Right common carotid artery plus branches (tissue), 1 donor: ENCODE measurements around the gene C1orf35.

DNA sequence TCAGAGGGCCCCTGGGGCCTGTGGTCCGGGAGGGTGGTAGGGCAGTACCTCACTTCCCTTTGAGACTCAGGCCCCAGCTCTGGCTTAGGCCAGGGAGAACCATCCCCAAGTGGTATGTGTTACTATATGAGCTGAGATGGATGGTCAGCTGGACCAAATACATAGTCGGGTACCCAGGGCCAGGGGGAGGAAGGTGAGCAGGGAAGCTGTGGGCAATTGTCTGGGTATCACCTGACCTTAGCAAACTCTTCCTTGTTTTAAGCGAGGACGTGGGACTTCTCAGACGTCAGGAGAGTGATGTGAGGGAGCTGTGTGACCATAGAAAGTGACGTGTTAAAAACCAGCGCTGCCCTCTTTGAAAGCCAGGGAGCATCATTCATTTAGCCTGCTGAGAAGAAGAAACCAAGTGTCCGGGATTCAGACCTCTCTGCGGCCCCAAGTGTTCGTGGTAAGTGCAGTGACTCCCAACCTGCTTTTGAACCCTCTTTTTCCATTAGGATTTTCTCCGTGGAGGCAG lies 4.7 kb downstream of the PSEN2 start:
- PRO-cap: no peak

GRCh38 chr1:226892076-226892529 lies 21.7 kb downstream of the PSEN2 start:
- PRO-cap: no peak

DNA sequence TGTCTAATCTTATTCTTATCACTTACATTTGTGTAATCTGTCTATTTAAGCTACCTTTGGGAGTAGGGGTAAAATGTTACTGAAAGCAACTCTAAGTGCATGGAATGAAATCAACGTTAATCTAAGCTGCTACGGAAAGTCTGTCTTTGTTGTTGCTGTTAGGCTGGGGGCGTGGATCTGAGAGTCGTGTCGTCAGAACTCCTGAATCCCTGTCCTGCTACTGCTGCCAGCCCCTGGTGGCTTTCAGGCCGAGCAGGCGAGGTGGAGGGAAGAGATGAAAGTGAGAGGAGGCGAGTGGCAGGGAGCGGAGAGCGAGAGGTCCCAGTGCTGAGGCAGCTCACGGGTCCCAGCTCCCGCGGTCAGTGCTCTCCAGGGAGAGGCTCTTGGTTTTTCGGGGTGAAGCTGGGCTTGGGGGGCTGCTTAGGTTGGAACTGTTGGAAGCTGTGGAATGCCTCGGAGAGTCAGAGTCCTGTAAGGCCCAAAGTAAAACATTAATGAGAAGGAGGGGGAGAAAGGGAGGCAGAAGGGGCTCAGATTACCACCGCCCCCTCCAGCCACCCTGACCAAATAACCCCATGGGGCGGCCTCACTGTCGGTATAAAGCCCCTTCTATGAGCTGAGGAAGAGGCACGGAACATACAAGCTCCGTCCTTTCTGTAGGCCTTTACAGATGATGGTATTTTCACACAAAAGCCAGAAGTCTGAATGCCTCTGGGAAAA lies 54.0 kb downstream of the COQ8A start:
- PRO-cap: no peak

GRCh38 chr1:227301820-227302702 lies 16.2 kb downstream of the CDC42BPA start:
- PRO-cap: no peak

DNA sequence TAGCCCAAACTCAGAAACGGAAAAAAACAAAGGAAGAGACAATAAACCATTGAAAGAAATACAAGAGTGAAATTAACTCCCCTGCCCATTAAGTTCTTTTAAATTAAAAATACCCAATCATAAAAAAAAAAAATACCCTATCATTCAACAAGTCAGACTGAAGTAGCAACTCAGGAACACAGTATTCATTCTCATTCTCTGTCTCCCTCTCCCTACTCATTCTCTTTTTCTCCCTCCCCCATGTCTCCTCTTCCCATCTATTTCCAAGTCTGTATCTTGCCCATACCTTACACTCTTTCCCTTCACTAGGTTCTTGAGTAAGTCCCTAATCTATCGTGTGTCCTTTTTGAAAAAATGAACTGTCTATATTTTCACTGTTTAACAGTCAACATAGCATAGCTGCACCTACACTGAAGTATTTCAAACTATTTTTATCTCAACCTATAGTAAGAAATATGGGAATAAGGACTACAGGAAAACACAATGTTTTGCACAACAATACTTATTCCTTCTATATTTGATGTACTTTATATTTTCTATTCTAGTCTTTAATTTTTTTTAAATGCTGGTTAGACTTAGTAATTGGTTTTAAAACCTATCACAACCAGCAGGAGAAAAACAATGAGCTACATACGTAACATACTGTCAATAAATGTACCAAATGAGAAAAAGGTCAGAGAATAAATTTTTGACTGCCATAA lies 6.5 kb downstream of the CDC42BPA start:
- PRO-cap: no peak

DNA sequence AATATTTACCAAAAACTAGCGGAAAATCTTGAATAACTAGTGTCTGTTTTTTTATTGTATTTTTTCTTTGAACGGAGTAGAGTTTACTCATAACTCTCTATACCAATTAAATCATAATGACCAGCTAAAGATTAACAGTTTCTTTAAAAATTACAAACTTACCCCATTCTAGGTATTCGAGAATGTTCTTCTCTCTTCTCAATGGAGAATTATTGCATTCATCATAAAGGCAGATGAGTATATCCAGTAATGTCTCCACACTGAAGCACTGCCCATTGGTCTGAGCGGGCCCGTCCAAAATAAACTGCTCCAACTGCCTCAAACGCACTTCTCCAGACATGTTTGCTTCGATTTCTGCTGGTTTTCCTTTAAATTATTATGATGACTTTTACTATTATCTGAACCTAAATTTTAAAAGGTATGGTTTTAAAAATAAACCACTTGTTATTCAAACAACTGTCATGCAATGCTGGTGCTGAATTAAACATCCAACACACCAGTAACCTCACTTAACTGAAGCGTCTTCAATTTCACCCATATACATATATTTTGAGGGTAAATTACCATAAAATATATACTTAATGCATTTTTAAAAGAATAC lies 1.3 kb downstream of the CDC42BPA start:
- PRO-cap: no peak

DNA sequence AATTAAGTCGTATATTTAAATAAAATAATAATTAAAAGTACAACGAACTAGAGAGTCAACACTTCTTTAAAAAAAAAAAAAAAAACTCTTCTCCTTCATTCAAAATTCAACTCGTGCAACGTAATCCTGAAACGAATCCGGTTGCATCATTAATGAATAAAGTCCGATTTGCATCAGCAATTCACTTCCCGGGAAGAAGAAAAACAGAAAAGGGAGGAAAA lies 938 bp downstream of the CDC42BPA start:
- PRO-cap: no peak

- PRO-cap: no peak
These were observed 39.0 kb upstream of the CDC42BPA start for GRCh38 chr1:227357020-227357997.

- PRO-cap: unidirectional peak, plus-strand start at chr1:227559126
These were observed 4.4 kb upstream of the ZNF678 start for GRCh38 chr1:227558844-227559408.

- PRO-cap: no peak
These were observed 37.7 kb downstream of the WNT9A start for GRCh38 chr1:227910030-227910373.

DNA sequence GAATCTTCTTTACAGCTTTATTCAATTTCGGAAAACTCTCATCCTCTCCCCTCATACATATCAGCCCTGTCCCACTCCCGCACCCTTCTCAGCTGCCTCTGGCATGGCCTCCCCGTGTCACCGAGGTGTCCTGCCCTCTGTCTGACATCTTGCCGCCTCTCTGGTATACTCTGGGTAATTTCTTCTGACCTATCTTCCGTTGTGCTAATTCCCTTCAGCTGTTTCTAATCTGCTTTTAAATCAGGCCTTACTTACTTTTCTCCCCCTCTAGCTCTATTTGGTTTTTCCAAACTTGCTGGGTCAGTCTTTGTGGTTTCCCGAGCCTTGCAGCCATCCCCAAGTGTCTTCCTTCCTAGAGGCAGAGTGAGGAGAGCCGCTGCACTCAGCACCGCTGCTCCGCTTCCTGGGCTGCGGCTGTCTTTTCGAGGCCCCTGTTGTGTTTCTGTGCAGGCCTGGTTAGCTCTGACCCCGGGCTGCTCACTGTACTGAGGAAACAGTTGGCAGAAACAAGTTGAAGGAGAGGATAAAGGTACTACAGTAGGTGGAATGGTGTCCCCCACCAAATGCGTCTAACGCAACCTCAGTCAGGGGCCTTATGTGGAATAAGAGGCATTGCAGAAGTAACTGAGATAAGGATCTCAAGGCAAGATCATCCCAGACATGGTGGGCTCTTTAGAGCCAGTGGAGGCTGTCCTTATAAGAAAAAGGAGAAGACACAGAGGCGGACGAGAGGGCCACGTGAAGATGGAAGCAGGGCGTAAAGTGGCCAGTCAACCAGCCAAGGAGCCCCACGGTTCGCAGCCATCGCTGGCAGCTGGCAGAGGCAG lies 10.7 kb downstream of the WNT9A start:
- PRO-cap: no peak

DNA sequence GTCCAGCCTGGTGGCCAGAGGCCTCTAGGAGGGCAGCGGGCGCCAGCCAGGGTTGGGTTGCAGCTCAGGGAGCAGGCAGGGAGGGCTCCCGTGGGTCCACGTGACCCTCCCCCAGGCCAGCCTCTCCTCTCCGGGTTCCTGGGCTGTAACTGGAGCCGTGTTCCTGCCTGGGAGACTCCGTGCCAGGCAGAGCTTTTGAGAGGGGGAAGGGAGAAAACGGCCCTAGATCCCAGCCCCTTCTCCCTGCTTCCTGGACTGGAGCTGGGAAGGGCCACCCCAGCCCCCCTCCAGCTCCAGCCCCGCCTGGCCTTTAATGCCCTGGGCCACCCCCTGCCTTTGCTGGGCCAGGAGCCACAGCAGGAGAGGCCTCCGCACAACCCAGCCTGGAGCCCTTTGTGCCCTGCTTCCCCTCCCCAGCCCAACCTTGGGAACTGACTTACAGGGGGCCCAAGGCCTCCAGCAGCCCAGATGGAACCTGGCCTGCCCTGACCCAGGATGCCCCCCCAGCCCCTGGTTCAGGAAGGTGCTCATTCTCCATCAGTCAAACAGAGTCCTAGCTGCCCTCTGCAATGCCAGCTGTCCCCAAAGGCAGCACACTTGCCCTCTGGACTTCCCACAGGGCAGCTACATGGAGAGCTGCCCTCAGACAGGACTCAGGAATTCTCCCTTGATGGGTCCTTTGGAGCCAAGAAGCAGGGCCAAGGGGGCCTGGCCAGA lies 2.2 kb downstream of the WNT9A start:
- PRO-cap: bidirectional peak, plus-strand start at position 154 of the sequence, minus-strand start at position 54 of the sequence

DNA sequence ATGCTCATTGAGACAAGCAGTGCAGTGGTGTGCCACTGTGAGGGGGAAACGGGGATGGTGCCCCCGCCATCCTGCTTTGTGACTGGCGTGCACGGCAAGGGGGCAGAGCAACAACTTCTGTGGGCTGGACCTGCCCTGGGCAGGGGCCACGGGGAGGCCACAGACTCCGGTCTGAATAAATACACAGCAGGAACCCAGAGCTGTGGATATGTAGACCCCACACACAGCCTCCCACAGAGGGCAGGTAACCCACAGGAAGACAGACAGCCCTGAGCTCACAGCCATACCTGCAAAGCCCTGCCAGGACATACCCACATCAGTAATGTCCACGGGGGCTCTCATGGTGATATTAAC lies 5.1 kb upstream of the WNT3A start:
- PRO-cap: no peak

- PRO-cap: unidirectional peak, minus-strand start at chr1:228084459; unidirectional peak, minus-strand start at chr1:228084514
These were observed 1.9 kb downstream of the ARF1 start for GRCh38 chr1:228084195-228085014.

DNA sequence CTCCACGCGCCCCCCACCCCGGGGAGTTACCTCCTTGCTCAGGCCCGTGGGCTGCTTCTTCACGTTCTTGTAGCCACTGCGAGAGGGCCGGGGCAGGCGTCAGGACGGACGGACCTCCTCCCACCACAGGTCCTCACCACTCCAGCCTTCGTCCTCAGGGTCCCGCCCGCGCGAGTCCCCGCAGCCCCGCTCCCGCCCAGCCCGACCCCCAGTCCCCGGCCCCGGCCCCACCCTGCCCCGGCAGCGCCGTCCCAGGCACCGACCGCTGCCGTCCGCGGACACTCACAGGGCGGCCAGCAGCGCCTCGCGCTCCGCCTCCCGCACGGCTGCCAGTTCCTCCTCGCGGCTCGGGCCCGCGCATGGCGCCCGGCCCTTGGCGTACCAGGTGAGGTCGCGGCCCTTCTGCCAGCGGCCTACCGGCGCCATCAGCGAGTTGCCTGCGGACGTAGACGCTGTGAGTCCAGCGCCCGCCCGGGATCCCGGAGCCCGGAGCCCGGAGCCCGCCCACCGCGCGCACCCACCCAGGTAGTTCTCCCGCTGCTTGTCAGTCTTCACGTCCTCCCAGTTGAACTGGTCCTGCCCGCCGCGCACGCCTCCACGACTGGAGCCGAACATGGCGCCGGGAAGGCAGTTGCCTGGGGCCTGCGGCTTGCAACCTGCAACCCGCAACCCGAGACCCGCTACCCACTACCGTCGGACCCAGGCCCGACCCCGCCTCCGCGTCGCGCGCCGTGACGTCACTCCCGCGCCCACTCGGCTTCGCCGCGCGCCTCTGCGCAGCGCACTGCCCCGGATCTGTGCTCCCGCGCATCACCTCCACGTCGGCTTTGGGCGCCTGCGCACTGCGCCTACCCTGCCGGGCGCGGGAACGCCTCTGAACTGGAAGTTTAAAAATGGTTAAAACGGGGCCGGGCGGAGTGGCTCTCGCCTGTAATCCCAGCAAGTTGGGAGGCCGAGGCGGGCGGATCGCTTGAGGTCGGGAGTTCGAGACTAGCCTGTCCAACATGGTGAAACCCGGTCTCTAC lies at the start of gene C1orf35:
Gene C1orf35 (minus strand): TSS at position 713 of the 1,025 bp plus-strand sequence.
- PRO-cap: unidirectional peak, plus-strand start at position 144 of the sequence; unidirectional peak, plus-strand start at position 332 of the sequence; unidirectional peak, minus-strand start at position 451 of the sequence; bidirectional peak, plus-strand start at position 890 of the sequence, minus-strand start at position 829 of the sequence

DNA sequence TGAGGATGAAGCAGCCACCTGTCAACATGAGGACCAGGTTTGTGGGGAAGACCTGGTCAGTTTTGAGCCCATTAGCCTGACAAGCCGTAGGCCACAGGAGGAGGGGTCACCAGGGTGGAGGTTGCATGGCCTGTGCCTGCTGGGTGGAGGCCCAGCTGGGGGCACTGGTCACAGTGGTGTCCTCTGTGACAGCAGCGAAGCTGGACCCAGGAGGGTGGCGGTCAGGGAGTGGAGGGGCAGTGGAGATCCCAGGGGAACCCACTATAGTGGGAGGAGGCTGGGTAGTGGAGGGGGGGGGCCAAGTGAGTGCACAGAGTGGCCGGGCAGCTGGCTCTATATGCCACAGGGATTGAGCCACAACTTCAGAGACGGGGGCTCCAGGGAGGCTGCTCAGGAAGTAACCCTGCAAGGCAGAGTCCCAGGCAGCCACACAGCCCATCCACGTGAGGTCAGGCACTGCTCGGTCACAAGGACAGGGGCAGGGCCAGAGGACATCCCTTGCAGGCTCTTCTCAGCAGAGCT lies 2.2 kb upstream of the C1orf35 start:
- PRO-cap: no peak

DNA sequence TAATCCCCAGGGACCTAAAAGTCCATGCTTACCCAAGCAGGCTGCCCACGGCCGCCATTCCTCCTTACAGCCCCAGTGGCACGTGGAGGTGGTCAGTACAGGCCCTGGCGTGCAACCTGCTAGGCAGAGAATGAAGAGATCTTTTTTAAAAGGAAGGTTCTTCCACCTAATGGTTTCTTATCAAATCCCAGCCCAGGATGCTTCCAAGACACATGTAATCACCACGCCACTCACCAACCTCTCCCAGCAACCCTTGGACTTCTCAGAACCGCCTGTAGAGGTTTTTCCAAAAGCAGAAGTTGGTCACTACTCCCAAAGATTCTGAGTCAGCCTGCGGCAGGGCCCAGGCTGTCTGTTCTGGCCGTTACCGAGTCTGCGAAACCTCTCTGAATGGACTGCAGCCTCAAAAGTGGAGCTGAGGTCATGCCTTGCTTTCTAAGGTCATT lies 873 bp downstream of the MRPL55 start:
- PRO-cap: no peak

DNA sequence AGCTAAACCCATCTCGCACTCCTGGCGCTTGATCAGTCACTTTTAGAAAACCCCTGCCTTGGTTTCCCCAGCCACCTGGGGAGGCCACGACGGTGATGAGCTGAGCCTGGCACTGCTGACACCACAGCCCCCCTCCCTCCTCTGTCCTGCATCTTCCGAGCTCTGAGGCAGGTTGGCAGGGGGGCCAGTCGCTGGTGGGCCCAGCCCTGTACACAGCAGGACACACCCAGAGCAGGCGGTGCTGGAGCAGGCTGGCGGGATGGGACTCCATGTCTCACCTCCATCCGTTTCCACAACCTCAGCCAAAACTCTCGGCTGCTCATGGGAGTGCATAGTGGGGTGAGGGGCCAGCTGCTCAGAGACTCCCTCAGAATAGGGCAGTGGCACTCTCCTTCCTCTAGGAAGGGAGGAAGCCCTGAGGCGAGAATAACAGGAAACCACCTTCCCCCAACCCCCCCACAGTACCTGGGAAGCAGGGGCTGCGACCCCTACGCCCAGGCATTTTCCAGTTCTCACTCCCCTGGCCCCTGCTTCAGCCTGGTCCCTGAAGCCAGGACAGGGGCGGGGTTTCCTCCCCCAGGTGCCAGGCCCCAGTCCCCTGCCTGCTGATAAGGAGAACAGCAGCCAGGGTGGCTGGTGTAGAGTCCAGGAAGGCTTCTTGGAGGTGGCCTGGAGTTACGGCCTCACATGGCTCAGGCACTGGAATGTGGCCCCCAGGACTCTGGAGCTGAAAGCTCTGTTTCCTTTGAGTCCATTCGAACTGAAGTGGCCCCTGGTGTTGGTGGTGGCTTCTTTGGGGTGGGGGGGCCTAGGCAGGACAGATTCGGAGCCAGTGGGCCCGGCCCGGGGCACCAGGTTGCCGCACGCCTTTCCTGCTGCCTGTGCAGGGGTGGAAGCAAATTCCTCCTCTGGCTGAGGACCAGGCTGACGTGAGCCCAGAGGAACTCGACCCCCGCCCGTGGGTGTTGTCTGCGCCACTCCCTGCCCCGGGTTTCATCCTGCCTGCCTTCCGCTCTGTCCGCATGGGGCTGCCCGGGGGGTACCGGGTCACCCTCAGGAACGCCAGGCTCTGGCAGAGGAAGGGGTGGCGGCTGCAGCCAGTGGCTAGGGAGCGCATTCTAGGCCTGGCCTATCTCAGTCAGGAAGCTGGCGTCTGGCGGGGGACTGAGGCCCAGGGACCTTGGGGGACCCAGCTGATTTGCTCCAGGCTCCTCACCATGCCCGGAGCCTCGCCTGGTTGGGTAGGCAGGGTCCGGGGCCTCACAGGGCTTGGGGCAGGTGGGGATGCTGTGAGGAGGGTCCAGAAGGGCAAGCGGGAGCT lies 2.9 kb upstream of the IBA57 start:
- PRO-cap: unidirectional peak, minus-strand start at position 143 of the sequence

DNA sequence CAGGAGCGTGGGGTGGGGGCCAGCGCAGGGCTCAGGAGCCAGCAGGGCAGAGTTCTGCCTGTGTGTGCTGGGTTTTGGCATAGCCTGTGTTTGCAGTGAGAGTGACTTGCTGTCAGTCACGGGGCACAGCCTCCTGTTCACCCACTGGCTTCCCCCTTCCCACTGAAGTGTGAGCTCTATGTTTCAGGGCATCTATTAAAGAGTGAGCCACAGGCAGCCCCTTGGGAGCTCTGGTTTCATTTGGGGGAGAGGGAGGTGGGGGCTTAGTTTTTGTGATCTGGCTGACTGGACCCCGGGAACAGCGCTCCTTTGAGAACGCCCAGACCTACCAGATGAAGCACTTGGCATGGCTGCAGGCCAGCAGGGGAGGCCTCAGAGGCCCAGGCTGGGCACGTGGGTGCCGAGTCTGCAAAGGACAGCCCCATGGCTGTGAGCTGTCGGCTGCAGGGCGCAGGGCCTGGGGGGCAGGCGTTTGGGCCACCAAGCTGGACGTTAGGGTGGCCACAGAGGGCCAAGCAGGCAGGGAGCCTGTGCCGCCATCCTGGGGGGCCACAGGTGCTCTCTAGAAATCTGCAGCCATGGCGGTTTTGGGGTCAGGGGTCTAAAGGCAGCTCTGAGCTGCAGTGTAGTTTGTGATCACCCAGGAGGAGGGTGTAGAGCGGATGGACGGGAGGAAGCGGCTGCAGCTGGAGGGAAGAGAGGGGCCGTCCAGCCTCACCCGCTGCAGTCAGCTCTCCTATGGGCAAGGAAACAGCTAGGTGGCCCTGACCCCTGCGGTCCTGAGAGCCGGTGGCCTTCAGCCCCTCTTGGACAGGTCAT lies 10.8 kb downstream of the IBA57 start:
- PRO-cap: unidirectional peak, minus-strand start at position 334 of the sequence

DNA sequence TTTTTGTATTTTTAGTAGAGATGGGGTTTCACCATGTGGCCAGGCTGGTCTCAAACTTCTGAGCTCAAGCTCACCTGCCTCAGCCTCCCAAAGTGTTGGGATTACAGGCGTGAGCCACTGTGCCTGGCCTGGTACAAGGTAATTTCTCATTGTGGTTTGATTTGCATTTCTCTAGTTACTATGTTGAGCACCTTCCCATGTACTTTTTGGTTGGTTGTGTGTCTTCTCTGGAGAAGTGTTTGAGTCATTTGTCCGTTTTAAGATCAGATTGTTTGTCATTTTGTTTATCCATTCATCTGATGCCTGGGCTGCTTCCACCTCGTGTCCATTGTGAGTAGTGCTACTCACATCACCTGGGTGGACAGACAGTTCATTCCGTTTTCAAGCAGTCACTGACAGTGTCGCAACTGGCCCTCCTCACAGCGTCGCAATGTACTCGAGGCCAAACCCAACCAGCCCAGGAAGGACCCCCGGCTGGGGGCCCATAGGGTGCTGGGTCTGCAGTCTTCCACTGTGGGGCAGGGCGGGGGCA lies 16.2 kb upstream of the OBSCN start:
- PRO-cap: no peak